SK-N-MC (cell line): ENCODE results near the genes ATXN7L3, UBTF, SLC25A39 and FZD2.

- RRBS = no CpG with 5 or more reads among the region's 15 CpGs
These were observed 22.9 kb downstream of the G6PC3 start for GRCh38 chr17:44093397-44093894.

GRCh38 chr17:44105509-44106137 lies 17.8 kb downstream of the HDAC5 start:
- RRBS = no CpG with 5 or more reads among the region's 7 CpGs

GRCh38 chr17:44112168-44112748 lies 11.2 kb downstream of the HDAC5 start:
- RRBS = no CpG with 5 or more reads among the region's 3 CpGs

- RRBS = no CpG with 5 or more reads among the region's 3 CpGs
These were observed 10.4 kb downstream of the HDAC5 start for GRCh38 chr17:44113010-44113381.

- RRBS = no CpG with 5 or more reads among the region's 5 CpGs
These were observed 9.7 kb downstream of the HDAC5 start for GRCh38 chr17:44113459-44114439.

DNA sequence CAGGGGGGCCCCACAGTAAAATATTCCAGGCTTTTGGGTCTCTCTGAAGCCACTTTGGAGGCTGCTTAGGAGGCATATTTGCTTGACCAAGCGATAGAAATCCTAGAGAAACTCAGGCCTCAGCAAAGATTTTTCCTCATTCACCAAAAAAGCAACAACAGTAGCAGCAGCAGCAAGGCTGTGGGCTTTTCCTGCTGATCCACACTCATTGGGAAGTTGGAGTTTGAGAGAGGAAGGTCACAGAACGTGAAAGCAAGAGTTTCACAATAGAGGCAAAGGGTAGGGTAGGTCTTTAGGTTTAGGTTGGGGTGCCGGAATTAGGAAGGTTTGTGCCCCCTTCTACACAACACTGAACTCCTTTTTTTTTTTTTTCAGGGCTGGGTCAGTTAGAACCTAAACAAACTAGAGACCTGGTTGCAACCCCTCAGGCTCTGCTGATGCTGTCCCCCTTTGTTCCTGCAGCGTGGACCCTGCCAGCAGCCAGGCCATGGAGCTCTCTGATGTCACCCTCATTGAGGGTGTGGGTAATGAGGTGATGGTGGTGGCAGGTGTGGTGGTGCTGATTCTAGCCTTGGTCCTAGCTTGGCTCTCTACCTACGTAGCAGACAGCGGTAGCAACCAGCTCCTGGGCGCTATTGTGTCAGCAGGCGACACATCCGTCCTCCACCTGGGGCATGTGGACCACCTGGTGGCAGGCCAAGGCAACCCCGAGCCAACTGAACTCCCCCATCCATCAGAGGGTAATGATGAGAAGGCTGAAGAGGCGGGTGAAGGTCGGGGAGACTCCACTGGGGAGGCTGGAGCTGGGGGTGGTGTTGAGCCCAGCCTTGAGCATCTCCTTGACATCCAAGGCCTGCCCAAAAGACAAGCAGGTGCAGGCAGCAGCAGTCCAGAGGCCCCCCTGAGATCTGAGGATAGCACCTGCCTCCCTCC lies 2.1 kb downstream of the TMUB2 start:
- RRBS = no CpG with 5 or more reads among the region's 12 CpGs

DNA sequence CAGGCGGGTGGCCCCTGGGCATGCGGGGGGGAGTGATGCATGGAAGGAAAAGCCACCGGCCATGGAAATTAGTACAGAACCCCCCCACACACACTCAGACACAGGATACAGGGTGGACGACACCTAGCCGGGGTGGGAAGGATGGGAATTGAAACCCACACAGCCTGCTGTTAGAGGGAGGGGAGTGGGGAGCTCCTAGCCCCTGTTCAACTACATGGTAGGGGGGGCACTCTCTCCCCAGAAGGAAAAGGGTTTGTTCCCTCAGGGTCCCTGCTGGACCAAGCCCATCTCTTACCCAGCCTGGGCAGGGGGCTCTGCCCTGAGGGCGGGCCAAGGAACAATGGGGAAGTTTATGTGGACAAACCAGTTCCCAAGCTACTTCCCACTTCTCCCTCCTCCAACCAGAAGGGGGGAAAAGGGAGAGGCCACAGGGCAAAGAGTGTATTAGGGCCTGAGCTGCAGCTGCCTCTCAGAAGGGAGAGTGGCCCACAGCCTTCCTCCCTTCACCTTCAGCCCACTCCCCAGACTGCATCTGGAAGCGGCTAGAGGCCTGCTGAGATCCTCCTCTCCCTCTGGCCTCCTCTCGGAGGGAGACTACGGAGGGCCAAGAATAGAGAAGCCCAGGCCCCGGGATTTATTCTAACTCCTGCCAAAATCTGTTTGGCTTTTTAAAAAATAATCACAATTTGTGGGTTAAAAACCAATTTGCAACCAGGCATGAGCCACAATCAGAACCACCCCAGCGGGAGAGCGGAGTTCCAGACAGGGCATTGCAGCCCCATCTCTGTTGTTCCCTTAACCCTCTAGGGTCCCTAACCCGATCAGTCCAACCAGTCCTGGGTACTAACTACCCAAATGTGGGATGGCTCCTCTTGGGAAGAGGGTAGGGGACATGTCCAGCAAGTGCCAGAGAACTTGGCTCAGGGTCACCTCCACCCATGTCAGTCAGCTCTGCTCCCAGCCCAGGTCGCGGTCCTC lies 5.5 kb downstream of the TMUB2 start:
- RRBS = 90% methylated on average over 3 of the region's 15 CpGs

GRCh38 chr17:44199649-44200240 lies at the start of gene ATXN7L3:
TSS of gene ATXN7L3 (minus strand) at chr17:44199884.
- RRBS = 2% methylated on average over 16 of the region's 84 CpGs

DNA sequence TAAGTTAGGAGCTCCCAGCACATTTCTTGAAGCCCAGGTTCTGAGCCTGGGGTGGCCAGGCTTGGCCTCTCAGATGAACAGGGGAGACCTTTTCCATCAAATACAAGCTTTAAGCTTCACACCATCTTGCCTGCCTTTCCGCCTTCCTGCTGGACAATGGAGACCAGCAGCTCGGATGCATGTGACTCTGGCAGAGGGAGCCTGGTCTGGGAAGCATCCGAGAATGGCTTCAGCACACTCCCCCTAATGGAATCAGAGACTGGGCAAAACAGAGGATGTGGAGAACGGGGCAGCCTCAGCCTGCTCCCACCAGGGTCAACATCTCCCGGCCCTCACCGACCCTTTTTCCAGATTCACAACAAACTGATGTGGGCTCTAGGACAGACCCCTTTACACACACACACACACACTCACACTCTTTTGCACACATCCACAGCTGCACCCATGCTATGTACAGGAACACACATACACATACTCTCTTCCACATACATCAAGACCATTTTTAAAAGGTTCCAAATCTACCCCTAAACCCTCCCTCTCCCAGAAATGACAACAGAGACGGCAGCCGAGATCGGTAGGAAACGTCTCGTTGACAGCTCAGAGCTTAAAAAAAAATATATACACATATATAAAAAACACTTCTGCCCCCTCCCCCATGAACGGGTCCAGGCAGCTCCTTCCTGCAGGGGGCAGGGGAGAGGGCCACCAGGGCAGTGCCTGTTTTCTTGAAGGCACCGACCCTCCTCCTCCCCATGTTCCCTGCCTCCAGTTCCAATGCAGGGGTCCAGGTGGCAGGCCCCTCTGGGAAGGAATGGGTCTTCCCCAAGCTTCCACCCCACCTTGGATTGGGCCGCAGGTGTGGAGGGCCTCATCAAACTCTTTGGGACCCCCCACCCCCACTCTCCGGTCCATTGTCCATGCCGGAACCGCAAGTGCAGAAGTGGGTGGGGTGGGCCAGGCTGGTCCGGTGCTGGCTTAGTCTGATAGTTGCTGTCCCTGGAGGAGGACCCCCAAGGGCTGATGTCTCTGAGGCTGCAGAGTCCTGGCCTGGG lies 6.7 kb upstream of the ATXN7L3 start:
- RRBS = 94% methylated on average over 3 of the region's 18 CpGs

GRCh38 chr17:44219342-44220285 lies at the start of gene UBTF:
TSS of gene UBTF (minus strand) at chr17:44219675.
- RRBS = 1% methylated on average over 79 of the region's 128 CpGs

GRCh38 chr17:44308739-44308950 lies 244 bp downstream of the RUNDC3A start:
- RRBS = 2% methylated on average over 4 of the region's 15 CpGs

DNA sequence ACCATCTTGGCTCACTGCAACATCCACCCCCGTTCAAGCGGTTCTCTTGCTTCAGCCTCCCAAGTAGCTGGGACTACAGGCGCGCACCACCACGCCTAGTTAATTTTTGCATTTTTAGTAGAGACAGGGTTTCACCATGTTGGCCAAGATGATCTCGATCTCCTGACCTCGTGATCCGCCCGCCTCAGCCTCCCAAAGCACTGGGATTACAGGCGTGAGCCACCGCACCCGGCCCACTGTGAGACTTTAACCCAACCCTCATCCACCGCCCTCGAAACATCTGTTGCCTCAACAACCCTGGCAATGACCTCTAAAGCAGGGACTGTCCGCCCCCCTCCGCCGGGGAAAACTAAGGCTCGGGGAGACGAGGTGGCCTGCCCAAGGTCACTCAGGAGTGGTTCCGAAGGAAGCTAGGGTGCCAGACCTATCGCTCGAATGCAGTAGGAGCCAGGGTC lies 890 bp downstream of the SLC25A39 start:
- RRBS = 36% methylated on average over 4 of the region's 22 CpGs

DNA sequence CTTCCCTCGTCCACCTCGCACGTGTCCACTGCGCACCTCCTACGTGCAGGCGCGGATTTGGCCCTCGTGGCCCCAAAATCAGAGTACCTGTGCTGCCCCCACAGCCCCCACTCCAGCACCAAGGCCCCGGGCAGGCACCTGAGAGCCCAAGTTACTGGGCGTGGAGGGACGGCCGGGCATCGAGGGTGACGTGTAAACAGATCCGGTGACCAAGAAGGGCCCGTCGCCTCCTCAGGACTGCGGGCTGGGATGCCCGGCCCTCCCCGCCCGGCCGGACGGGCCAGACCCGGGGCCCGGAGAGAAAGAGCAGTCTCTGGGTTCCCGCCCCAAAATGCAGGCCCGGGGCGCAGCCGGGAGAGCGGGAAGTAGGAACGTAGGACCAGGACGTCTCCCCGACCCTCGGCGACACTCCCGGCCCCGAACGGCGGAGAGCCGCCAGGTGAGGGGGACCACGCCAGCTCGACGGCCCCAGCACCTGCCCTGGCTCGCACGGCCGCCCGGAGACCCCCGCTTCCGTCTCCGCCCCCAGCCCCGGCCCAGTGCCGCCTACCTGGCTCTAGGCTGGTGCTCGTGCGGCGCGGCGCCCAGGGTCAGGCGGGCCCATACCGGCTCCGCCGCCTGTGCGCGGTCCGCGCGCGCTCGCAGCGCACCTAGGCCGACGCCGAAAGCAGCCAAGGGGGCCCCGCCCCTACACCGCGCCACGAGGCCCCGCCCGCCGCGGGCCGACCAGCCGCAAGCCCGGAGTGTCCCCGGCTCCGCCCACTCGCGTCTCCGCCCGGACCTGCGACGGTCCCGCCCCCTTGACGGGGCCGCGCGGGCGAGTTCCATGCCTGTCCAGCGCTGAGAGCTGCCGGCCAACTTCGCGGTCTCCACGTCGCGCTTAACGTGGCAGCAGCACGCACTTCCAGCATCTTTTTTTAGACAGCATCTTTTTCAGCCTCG lies at the start of gene SLC25A39:
Gene SLC25A39, minus strand, starts transcription at position 663 of the 942 bp plus-strand sequence.
- RRBS = 1% methylated on average over 45 of the region's 107 CpGs

DNA sequence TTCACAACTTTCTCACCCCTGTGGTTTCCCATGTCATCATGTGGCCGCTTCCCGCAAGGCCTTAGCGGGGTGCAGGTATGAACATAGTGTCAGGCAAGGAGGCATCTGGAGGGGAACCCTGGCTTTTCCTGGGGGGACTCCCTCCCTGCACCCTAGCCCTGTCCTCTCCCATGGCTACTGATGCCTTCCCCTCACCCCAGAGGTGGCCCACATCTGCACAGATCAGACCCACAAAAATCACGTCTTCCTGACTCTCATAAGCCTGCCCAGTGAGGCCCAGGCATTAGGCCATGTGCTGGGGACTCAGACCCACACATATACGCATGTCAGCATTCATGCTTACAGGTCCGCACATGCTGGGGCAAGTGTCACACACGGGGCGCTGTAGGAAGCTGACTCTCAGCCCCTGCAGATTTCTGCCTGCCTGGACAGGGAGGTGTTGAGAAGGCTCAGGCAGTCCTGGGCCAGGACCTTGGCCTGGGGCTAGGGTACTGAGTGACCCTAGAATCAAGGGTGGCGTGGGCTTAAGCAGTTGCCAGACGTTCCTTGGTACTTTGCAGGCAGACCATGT lies 3.6 kb downstream of the GRN start:
- RRBS = no CpG with 5 or more reads among the region's 10 CpGs

DNA sequence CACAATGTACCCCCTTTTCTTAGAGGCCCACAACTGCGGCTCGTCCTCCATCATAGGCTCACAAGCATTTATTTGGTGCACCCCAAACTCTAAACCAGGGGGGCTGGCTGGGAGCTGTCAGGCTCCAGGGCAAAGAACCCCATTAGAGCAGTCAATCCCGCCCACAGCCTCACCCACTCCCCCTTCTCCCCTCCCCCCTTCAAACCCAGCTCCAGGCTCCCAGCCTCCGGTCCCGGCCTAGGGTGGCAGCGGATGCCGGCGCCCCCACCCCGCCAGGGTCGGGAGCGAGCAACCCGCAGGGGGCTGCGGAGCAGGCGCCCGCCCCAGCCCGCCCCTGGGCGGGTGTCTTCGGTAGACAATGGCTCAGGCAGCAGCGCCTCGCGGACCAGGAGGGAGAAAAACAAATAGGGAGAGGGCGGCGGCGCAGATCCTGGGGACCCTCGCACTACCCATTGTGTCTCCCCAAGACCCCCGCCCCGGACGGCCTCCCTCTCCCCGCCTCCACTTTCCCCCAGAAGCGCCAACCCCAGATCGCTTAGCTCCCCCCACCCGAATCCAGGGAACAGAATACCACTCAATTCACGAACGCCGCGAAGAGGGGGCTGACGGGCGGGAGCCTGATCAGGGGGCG lies 610 bp downstream of the FAM171A2 start:
- RRBS = no CpG with 5 or more reads among the region's 39 CpGs

- RRBS = no CpG with 5 or more reads among the region's 5 CpGs
These were observed 761 bp upstream of the ITGA2B start for GRCh38 chr17:44390241-44390578.

DNA sequence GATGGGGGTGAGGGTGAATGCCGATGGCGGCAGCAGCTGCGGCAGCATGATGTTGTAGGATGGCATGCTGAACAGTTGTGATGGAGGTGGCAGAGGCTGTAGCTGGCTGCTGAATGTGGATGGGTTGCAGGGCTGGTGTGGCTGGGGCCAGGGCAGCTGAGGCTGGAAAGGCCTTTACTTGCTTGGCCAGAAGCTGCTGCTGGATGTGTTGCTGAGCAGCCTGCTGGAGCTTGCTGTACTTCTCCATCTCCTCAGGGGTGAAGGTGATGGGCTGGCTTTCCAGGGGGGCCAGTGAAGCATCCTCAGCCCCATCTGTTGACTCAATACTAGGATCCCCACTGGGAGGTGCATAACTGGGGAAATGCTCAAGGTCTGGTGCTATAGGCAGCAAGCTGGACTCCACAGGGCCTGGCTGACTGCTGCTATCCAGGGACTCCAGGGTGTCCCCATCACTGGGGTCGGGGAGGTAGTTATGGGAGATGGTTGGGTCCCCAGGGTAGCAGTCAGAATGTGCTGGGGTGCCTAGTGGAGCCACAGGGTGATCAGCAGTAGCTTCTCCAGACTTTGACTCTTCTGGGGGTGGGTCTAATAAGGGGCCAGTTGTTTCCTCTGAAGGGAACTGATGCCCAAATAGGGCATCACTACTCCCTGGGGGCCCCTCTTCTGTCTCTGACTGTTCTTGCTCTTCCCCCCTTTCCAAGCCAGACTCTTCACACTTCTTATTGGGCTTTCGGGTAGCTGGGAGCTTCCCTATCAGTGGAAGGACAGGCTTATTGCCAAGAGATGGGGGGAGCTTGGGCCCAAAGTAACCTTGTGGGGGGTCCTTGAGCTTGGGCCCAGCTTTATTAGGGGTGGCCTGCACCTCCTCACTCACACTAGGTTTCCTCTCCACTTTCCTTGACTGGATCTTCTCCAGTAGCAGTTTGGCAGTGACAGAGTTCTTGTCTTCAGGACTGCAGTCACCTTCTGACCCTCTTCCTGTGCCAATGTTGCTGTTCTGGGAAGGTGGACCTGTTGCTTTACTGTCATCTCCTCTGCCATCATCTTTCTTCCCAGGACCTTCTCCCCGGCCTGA lies 8.8 kb upstream of the ITGA2B start:
- RRBS = no CpG with 5 or more reads among the region's 6 CpGs

DNA sequence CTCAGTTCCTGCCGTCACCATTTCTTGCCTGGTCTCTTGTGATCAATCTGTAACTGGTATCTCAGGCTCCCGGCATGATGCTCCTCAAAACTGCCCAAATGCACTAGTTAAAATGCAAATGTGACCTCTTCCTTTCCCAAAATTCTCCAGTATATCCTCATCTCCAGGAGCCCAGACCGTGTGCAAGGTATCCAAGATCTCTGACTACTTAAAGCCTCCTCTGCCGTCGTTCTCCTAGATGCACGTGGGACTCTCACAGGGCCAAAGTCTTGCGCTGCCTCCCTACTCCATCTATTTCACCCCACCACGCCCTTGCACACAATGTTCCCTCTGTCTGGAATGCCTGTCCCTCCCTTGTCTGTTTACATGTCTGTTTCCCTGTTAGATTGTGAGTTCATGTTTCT lies 5.1 kb upstream of the FZD2 start:
- RRBS = no CpG with 5 or more reads among the region's 8 CpGs

- RRBS = 1% methylated on average over 27 of the region's 52 CpGs
These were observed at the start of gene FZD2 for GRCh38 chr17:44556966-44557659. TSS of gene FZD2 (plus strand) at chr17:44557484.